Colonic mucosa (tissue), 1 donor: ENCODE measurements around a stretch of chr3.

DNA sequence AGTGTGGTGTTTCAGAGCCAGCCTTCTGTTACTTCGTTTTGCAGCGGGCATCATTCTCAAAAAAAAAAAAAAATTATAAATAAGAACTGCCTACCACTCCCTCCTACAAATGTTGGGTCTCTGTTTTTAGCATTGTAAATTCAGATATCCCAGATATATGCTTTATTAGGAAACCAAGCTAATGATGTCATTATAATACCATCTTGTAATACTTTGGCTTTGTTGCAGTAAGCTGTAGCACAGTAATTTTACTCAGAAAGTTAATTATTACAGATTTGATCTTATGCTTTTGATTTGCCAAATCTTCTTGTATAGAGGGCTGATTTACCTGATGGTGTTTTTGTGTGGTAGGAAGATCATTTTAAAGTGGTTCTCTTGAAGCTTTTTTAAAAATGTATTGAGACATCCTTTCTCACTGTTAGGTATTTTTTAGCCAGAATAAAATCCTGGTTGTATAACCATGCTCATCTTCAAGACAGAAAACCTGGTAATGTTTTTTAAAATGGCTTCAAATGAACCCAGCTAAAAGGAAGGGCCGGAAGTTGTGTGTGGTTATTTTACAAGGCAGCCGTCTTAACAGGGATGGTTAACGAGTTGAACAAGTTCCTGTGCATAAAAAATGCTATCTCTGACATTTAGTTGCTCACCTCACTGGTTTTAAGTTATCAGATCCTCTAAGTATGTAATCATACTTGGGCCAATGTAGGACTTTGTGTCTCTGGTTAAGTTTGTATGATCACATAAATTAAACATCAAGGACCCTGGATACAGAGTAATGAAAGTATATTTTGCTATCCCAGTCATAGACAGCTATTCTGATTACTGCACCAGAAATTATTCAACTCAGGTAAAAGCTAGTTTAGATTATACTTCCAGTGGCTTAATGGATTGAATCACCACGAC, 1.9 kb downstream of the ATP11B start:
- PRO-cap: unidirectional peak, minus-strand start at position 550 of the sequence

GRCh38 chr3:182894610-182895611, 85.4 kb downstream of the DCUN1D1 start:
- PRO-cap: no peak

DNA sequence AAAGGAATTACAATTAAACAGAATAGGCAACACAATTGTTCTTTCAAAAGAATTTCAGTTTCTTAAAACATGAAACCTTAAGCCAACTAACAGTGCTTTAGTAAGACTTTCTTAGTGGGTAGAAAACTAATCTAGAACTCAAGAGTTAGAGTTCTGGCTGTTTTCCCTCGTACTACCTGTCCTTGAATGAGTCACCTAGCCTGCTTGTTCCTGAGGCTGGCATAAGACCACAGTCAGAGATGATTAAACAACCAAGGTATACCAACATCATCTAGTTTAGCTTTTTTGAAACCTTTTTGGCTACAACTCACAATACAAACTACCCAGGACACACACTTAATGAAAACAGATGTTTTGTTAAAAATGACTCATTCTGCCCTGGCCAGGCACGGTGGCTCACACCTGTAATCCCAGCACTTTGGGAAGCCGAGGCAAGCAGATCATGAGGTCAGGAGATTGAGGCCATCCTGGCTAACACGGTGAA, 4.6 kb downstream of the MCCC1 start:
- PRO-cap: no peak

DNA sequence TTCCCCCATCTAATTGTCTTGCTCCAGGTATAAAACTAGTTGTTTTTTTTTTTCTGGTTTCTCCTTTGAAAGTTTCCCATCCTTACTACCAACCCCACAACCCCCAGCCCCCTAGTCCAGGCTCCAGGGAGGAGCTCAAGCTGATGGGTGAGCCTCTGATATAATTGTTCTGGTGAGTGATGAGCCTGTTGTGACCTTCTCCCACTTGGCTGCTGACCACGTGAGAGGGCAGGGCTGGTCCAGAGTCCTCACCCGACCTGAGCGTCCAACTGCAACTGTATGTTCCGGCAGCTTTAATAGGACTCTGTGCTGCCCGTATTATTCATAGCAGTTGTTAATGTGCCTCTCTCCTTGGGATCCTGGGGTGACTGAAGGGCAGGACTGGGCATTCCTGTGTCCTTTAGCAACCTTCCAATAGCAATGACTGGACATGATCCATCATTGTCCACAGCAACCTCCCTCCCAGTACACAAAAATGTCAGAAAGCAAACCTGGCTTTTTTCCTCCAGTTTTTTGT, 56.2 kb downstream of the B3GNT5 start:
- PRO-cap: bidirectional peak, plus-strand start at position 278 of the sequence, minus-strand start at position 171 of the sequence

DNA sequence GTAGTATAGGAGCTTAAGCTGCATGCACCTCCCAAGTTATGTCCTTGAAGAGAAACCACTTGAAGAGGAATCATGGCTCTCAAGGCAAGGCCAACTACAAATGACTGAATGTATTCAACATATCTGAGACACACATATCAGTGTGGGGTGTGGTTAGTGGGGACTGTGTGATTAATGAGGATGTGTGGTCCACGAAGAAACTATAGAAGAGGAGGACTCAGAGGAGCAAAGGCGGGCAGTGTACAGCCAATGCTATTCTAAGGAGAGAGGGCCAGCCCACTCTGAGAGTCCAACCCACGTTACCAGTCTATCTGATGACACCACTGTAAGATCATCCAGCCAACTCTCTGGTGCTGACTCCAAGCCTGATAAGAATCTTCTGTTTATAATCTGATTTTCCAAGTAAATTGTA, 47.3 kb downstream of the MCF2L2 start:
- PRO-cap: no peak

DNA sequence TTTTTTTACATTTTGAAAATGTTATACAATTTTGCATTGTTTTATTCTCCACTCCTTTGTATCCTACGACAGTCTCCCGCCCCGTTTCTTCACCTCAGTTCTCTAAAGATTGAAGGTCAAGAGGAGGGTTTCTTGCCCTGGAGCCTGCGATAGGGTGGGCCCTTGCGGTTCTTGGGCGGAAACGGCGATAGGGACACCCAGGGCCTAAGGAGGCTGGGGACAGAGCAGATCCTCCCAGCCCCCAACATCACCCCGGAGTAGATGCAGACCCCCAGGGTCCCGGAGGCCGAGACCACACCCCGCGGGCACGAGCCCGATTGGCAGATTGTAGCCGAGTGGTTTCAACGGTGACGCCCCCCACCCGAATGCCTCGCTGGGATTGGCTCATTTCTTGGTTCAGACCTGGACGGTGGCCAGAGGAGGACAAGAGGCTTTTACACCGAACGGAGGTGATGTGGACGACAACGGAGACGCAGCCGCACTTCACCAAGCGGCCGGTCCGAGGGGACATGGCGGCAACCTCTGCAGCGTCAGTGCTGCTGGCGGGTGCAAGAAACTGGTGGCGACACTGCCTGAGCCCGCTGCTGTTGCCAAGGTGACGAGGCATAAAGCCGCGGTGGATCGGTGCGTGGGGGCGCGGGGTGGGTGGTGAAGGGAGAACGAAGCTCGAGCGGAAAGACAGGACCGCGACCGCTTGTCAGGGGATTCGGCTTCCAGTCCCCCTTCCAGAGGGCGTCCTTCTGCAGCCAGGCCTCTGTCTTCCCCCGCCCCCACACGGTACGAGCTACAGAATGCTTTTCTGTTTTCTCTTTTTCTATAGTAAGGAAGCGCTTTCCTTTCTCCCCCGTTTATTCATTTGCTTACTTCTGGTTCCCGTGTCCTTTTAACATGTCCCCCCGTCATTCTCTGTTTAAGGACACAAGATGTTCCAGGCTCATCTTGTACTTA, 19.0 kb upstream of the MCF2L2 start:
- PRO-cap: bidirectional peak, plus-strand start at position 481 of the sequence, minus-strand start at position 319 of the sequence

- PRO-cap: no peak
Observed at GRCh38 chr3:183541639-183542153, 13.8 kb downstream of the KLHL6 start.

- PRO-cap: no peak
Observed at GRCh38 chr3:183647932-183648375, 12.5 kb downstream of the KLHL24 start.

DNA sequence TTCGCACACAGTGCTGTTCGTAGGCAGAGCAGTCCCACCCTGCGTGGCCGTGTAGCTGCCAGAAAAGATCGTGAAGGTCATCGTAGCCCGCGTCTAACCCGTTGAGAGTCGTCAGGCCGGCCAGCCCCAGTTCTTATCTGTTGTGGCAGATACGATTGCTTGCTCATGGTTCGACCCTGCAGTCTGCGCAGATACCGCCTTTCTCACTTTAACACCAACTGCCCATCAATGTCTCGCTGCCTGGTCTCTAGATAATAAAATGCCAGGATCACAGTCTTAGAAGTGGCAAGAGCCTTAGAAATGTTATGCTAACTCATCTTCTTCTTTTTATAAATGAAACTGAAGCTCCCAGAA, 490 bp upstream of the ABCC5 start:
- PRO-cap: no peak

DNA sequence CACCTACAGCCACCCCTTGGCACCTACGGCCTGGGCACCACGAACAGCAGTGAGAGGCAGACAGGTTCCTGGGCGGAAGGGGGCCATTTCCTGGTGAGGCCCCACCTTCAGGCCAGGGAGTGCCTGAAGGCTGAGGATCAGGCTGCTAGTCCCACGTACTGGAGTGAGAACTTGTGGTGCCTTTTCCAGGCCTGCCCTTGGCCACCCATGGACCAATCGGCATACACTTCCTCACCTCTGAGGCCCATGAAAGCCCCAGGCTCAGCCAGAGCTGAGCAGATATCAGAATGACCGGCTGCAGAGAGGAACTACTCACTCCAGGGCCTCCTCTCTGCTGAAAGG, 15.5 kb upstream of the HTR3E start:
- PRO-cap: no peak

DNA sequence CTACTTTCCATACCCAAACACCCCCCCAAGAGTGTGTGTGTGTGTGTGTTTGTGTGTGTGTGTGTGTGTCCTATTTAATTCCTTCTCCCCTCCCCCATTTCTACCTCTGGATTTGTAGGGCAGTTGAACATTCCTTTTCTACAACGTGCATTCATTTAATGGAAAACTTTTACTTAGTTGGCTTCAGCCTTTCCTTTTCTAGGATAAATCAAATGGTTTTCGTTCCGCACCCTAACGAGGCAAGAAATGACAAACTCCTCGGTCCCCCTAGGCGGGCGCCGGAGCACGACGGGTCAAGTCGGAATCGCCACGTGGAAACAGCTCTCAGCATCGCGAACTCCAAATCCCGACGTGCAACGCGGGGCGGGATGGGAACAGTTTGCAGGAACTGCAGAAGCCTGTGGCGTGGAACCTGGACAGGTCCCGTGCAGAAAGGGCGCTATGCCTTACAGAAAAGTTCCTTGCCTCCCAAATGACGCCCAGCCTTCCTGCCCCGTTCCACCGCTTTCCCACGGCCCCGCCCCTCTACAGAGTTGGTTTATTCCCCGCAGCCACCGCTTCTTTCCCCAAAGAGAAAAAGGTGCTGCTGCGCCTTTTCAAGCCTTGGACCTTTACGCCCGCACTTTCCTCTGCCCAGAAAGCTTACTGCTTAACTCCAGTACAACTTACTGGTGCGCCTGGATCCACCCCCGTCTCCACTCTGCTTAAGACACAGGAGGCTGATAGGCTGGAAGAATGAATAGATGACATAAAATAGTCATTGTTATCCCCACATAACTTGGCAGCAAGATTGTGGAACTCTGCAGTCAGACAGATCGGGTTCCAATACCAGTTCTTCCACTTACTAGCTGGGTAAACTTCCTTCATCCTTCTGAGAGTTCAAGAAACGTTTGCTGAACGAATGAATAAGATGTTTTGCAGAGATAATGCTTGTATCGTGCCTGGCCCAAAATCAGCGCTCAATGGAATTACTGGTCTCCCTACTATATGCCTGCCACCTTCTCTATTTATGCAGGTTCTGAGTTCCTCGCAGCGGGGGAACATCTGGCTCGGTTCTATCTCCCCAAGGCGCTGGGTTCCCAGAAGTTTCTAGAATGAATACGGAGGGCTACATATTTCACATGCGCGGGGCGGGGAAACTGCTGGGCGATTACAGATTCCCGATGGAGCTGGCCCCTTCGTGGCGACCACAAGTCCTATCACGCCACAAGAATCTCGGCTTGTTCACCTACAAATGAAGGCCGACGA, 867 bp upstream of the EIF2B5 start:
- PRO-cap: bidirectional peak, plus-strand start at position 393 of the sequence, minus-strand start at position 319 of the sequence; bidirectional peak, plus-strand start at position 781 of the sequence, minus-strand start at position 635 of the sequence

DNA sequence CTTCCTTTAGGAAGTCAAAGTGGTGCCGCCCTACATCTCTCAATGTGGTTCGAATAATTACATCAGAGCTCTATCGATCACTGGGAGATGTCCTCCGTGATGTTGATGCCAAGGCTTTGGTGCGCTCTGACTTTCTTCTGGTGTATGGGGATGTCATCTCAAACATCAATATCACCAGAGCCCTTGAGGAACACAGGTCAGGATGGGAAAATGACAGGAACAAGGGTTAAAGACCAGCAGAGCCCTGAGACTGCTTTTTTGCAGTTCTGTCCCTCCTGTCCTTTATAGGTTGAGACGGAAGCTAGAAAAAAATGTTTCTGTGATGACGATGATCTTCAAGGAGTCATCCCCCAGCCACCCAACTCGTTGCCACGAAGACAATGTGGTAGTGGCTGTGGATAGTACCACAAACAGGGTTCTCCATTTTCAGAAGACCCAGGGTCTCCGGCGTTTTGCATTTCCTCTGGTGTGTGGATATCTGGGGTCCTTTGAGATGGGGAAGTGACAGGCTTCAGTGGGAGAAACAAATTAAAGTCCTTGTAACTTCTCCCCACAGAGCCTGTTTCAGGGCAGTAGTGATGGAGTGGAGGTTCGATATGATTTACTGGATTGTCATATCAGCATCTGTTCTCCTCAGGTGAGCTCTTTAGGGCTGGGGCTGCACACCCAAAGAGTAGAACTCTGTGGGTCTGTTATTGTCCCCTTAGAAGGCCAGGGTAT, 2.6 kb downstream of the EIF2B5 start:
- PRO-cap: no peak

- PRO-cap: no peak
Observed at GRCh38 chr3:184144687-184145760, 9.9 kb downstream of the EIF2B5 start.

DNA sequence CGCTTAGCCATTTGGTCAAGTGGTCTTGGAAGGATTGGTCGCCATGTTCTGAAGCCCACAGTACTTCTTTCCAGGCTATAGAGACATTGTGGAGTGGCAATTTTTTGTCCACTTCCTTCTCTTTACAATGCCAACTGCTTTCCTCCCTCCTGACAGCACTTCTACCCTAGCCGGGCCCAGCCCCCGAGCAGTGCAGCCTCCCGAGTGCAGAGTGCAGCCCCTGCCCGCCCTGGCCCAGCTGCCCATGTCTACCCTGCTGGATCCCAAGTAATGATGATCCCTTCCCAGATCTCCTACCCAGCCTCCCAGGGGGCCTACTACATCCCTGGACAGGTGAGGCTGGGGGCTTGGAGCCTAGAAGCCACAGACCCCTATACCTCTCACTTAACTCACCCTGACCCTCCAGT, 2.8 kb downstream of the EIF4G1 start:
- PRO-cap: no peak

GRCh38 chr3:184323635-184324423, 9.4 kb downstream of the EIF4G1 start:
- PRO-cap: no peak

- PRO-cap: no peak
Observed at GRCh38 chr3:184336633-184337288, 639 bp upstream of the FAM131A start.

DNA sequence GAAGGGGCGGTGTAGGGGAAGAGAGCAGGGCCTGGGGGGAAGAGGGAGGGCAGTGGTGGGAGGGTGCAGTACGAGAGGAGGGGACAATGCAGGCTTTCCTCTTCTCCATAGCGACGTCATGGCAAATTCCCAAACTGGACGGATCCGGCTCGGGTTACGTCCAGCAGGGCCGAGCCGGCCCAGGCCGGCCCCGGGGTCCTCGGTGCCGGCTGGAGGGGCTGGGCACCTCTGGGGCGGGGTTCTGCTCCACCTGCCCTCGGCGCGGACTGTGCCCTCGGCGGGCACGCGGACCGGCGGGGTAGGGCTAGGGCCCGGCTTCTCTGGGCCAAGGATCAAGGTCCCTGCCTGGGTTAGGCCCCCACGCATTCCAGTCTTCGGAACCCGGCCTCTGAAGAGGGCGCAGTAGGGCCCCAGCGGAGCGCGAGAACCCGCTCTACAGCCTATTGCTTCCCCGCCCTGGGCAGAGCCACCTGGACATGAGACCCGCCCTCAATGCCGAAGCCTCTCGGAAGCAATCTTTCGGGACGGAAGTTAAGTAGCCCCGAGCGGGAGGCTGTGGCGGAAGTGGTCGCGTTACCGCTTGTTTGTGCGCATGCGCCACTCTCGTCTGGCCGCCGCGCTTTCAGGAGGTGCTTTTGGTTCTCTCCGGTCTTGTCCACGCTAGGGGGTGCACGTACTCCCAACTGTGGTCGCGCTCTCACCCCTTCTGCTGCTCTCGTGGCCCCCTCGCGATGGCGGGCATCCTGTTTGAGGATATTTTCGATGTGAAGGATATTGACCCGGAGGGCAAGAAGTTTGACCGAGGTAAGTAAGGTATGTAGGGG, 1.5 kb downstream of the POLR2H start:
- PRO-cap: bidirectional peak, plus-strand start at position 124 of the sequence, minus-strand start at position 33 of the sequence; bidirectional peak, plus-strand start at position 648 of the sequence, minus-strand start at position 507 of the sequence

GRCh38 chr3:184466127-184466959, 86.5 kb downstream of the CHRD start:
- PRO-cap: unidirectional peak, plus-strand start at chr3:184466860

DNA sequence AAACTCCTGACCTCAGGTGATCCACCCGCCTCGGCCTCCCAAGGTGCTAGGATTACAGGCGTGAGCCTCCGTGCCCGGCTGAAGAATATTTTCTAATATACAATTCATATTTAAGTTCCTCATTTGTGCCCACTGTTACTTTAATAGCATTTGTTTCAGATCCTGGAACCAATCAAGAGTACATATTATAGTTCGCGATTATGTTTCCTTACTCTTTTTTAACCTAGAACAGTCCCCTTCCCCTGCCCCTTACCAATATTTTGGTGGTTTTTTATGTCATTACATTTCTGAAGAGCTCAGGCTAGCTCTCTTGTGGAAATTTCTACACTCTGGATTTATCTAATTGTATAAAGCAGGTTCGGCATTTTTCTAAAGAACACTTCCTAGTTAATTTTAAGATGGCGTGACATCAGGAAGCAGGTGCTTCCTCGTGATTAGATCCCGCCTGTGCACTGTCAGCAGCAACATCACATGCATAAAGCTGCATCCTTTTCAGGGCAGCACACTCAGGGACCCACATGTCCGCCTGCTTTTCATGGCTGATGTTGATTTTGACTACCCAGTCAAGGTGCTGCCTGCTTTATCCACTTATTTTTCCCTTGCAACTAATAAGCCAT, 88.7 kb upstream of the EPHB3 start:
- PRO-cap: no peak

- PRO-cap: no peak
Observed at GRCh38 chr3:184492213-184492535, 69.4 kb upstream of the EPHB3 start.